Jurkat, Clone E6-1 (cell line): ENCODE data around the genes TUBA8 and RIMBP3.

DNA sequence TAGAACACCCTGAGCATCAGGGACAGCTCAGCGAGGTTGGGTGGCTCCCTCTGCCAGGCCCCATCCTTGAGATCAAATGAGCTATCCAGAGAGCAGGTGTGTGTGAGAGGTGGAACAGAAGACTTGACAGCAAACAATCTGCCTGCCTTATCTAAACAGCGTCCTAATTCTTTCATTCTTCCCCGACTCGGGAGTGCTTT, 96.2 kb upstream of the BID start:
- RRBS, result no CpG with 5 or more reads among the region's 4 CpGs

DNA sequence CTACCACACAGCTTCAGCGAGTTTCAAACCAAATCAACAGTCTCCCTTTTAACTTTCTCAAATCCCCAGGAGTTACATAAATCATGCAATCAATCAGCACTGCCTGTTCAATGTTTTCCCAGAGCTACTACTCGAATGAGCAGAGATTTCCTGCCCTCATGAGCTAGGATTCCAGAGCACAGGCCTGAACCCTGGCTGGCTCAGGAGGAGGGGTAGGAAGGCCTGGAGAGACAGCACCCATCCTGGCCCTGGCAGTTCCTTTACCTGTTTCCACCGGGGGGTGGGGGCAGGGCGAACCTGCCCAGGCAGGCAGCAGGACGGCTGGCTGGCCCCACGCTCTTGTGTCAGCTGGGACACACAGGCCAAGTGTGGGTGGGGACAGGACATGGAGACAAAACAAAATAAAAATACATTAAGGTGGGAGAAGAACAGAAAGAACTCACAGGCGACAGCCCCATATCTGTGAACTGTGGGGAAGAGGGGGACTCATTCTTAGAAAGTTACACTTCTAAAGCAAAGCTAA, 109.8 kb upstream of the BID start:
- RRBS, result no CpG with 5 or more reads among the region's 7 CpGs

GRCh38 chr22:17910415-17911348, 113.7 kb downstream of the MICAL3 start:
- RRBS, result no CpG with 5 or more reads among the region's 15 CpGs

DNA sequence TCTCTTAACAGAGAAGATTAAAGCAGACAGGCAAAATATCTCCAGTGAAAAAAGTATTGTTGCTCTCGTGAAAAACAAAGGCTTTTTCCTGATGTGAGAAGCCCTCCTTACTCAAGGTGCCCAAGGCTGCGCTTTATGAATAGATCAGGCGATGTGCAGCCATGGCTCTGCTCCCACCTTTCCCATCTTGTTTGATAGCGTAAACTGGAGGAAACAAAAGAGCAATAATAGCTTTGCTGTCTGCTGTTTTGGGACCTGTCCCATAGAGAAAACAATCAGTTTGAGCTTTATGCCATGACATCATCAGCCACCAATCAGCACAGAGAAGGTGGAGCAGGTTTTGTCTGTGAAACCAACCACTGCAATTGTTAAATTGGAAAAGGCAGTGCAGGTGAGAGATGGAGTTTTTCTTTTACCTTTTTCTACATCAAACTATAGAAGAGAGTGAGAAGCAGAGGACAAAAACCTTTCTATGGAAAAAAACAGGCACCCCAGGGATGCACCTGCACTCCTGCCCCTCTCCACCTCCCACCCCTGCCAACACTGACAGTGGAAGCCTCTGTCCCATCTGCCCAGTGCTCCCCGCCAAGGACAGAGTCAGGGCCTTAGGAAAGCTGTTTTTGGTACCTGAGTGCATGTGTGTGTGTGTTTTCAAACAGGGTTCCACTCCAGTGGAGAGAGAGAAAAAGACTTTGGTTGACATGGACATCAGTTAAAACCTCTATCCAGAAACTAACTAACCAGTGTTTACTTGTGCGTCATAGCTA, 80.7 kb downstream of the MICAL3 start:
- RRBS, result no CpG with 5 or more reads among the region's 6 CpGs

- RRBS, result no CpG with 5 or more reads among the region's 19 CpGs
Observed at GRCh38 chr22:17969540-17970389, 54.6 kb downstream of the MICAL3 start.

GRCh38 chr22:18065302-18065867, 12.4 kb upstream of the PEX26 start:
- RRBS, result no CpG with 5 or more reads among the region's 13 CpGs

DNA sequence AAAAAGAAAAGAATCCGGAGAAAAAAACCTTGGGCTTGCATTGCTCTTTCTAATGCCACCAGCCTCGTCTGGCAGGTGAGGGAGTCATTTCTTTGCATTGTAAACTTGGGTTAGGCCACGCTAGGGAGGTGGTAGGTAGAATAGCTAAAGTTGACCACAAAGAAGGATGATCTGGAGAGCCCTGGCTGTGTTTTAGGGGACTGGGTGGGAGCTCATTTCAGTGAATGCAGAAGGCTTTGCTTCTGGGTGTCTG, 1.3 kb downstream of the PEX26 start:
- RRBS, result no CpG with 5 or more reads among the region's 3 CpGs

GRCh38 chr22:18098807-18099399, 11.7 kb upstream of the TUBA8 start:
- RRBS, result no CpG with 5 or more reads among the region's 2 CpGs

- RRBS, result 86% methylated on average over 11 of the region's 94 CpGs
Observed at GRCh38 chr22:18110021-18111260, at the start of gene TUBA8. Gene TUBA8 (plus strand): TSS chr22:18110809.

DNA sequence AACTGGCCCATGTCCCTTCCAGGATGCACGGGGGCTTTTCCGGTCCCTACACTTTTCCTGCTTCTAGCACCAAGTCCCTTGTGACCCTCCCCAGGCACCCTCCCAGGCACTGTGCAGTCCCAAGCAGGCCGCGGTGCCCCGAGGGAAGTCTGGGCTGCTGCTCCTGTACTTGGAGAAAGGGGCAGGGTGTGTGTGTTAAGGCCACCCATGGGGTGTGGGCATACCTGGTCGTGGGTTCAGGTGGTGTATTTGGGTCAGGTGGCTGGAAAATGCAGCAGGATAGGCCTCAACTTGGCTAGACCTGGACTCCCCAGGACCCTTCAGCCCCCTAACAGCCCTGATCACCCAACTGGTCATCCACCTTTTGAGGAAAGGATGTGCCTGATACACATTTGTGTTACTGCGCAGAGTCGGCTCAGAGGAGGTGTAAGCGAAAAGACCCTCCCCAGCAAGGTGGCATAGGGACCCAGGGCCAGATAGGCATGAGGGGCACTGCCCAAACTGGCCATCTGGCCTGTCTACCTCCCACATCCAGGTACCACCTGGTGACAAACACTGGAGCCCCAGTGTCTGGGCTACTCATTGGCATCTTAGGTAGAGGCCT, at the start of gene RIMBP3:
Gene RIMBP3 (minus strand): TSS at position 266 of the 604 bp plus-strand sequence.
- RRBS, result no CpG with 5 or more reads among the region's 9 CpGs

GRCh38 chr22:19104237-19104876, 17.9 kb downstream of the DGCR2 start:
- RRBS, result no CpG with 5 or more reads among the region's 4 CpGs

GRCh38 chr22:19127360-19127803, 3.7 kb upstream of the TSSK2 start:
- RRBS, result no CpG with 5 or more reads among the region's 9 CpGs

DNA sequence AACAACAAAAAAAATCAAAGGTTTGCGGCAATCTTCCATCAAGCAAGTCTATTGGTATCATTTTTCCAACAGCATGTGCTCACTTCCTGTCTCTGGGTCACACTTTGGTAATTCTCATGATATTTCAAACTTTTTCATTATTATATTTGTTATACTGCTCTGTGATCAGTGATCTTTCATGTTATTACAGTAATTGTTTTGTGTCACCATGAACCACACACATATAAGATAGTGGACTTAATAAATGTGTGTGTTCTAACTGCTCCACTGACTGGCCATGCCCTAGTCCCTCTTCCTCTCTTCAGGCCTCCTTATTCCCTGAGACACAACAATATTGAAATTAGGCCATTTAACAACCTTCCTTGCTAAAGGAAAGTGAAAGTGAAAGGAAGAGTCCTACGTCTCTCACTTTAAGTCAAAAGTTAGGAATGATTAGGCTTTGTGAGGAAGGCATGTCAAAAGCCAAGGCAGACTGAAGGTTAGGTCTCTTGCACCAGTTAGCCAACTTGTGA, 32.1 kb downstream of the CLTCL1 start:
- RRBS, result no CpG with 5 or more reads among the region's 2 CpGs

DNA sequence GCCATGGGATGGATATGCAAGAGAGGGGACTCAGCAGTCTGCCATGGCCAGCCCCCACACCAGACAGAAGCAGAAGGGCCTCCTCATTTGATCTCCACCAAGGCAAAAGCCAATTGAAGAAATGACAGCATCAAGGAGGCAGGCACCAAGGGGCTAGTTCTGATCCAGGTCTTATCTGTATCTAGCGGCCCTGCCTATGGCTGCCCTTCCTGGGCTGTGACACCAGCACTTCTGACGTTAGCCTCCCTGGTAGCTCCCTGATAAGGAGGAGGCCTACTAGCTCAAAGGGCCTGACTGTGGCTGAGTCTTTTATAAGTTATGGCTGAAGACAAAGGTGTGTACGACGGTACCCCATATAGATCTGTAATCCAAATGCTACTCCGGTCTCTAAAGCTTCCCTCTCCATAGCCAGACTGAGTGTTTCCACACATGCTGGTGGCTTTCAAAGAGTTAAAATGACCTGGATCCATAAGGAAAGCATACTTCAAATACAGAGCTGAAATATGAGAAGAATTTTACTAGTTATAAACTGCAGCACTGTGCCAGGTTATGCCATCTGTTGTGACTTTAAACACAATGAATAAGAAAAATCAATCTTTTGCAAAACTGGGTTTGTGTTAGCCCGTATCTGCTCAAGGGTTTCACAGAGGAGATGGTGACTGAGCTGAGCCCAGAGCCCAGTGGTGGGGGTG, 34.4 kb downstream of the HIRA start:
- RRBS, result no CpG with 5 or more reads among the region's 6 CpGs

DNA sequence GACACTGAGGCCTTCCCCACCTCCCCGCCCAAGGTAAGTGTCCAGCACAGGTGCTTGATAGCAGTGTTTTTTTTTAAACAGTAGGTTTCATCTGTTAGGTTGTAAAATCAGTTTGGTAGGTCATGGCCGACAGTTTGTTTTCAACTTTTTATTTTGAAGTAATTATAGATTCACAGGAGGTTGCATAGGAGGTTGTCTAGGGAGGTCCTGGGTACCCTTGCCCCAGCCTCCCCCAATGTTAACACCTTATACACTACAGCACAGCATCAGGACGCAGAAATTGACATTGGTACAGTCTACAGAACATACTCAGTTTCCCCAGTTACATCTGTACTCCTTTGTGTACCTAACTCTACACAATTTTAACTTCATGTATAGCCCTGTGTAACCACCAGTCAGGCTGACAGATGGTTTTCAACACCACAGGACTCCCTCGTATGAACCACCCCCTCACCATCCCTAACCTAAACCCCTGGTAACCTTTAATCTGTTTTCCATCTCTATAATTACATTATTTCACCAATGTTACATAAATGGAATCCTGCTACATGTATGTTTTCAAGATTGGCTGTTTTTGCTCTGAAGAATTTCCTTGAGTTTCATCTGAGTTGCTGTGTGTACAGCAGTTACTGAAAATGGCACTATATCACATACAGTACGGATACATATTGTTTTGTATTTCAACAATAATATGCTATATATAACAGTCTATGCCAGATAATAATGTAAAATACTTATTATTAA, 6.6 kb downstream of the C22orf39 start:
- RRBS, result no CpG with 5 or more reads among the region's 5 CpGs

GRCh38 chr22:19446822-19447328, 636 bp downstream of the C22orf39 start:
- RRBS, result 3% methylated on average over 7 of the region's 18 CpGs

- RRBS, result no CpG with 5 or more reads among the region's 2 CpGs
Observed at GRCh38 chr22:19603994-19604212, 79.7 kb upstream of the CLDN5 start.

DNA sequence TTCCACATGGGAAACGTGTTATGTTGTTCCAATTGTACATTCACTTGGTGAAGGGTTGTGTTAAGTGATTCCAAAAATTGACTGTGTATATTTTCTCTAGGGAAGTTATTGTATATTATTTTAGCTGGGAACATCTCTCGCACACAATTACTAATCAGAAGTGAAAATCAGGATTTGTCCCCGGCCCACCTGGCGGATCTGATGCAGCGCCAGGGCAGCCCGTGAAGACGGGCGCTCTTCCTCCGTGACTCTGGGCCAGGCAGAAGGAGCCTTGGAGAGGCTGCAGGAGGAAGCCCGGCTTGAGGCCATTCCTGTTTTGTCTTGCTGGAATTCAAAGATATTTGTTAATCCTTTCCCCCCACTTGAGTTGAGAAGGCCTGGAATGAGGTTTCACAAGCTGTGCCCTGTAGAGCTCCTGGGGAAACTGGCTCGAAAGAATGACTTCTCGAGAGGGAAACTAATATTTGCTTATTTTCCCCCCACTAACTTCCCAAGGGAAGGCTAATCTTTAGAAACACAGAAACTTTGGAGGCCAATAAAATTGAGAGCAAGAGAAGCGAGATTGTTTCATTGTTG, 92.9 kb upstream of the SEPTIN5 start:
- RRBS, result no CpG with 5 or more reads among the region's 13 CpGs

GRCh38 chr22:19717585-19718790, 3.7 kb downstream of the SEPTIN5 start:
- RRBS, result 2% methylated on average over 36 of the region's 136 CpGs

- RRBS, result no CpG with 5 or more reads among the region's 12 CpGs
Observed at GRCh38 chr22:19749861-19750338, 10.7 kb upstream of the TBX1 start.